ENCODE data around the genes STK32C and UTF1.

- RRBS, result no CpG with 5 or more reads among the region's 9 CpGs
Observed at GRCh38 chr10:132001596-132002532, 20.1 kb upstream of the BNIP3 start.

GRCh38 chr10:132306667-132307040 lies 1.1 kb downstream of the STK32C start:
- RRBS, result 47% methylated on average over 4 of the region's 13 CpGs

- RRBS, result 10% methylated on average over 41 of the region's 133 CpGs
Observed at GRCh38 chr10:132307041-132308024, at the start of gene STK32C. Gene STK32C, minus strand, starts transcription at chr10:132307950.

DNA sequence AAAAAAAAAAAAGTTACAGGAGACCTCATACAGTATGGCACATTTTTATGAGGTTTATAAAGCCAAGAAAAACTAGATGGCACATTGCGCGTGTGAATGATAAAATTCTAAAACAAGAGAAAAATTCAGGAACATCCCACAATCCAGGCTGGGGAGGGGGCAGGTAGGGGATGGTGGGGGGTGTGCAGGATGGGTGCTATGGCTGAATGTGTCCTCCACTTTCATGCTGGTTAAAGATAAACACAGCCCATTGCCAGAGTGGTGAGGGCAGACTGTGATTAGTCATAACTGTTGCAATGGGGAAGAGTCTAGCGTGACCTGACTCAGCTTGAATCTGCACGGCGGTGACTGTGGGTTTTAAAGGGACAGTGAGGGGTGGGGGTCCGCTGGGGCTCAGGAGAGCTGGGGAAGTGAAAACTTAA lies 12.0 kb upstream of the LRRC27 start:
- RRBS, result no CpG with 5 or more reads among the region's 6 CpGs

GRCh38 chr10:132388700-132389934 lies 7.9 kb upstream of the PWWP2B start:
- RRBS, result 84% methylated on average over 13 of the region's 51 CpGs

DNA sequence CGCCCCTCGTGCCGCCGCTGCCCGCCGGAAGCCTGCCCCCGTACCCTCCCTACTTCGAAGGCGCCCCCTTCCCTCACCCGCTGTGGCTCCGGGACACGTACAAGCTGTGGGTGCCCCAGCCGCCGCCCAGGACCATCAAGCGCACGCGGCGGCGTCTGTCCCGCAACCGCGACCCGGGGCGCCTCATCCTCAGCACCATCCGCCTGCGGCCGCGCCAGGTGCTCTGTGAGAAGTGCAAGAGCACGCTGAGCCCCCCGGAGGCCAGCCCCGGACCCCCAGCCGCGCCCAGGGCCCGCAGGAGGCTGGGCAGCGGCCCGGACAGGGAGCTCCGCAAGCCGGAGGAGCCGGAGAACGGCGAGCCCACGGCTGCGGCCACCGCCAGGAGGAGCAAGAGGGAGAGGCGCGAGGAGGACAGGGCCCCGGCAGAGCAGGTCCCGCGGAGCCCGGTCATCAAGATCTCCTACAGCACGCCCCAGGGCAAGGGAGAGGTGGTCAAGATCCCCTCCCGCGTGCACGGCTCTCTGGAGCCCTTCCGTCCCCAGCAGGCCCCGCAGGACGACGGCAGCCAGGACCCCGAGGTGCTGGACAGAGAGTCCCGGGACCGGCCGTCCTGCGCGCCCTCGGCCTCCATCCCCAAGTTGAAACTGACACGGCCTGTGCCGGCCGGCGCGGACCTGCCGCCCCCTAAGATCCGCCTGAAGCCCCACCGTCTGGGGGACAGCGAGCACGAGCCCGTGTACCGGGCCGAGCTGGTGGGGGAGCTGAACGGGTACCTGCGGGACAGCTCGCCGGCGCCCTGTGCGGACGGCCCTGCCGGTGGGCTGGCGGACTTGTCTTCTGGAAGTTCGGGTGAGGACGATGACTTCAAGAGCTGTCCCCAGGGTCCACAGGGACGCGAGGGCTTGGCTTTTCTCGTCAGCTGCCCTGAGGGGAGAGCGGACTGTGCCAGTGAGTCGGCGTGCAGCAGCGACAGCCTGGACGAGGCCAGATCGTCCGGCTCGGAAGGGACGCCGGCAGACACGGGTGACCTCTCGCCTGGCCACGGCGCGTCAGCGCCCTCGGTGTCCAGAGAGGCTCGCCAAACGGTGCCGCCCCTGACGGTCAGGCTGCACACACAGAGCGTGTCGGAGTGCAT lies 8.2 kb downstream of the PWWP2B start:
- RRBS, result 90% methylated on average over 44 of the region's 115 CpGs

DNA sequence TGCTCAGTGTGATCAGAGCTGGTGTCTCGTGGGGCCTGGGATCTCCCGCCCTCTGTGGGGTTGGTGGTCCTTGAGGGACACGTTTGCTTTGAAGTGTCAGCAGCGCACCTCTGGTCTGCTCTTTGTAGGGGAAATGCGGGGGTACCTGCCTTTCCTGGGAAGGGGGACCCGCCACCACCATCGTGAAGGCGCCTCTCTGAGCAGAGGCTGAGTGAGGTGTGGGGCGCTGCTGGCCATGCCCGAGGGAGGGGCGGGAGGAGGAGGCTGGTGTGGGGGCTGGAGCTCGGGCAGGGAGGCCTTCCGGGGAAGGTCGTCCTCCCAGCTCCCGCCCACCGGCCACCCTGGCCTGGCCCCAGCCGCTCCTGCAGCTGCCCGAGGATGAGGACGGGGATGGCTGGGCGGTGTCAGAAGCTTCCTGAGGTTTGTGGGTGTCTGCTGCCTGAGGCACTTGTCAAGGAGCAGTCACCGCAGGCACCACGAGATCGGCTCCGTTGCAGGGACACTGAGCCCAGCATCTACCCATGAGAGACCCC lies 11.3 kb downstream of the PWWP2B start:
- RRBS, result no CpG with 5 or more reads among the region's 24 CpGs

DNA sequence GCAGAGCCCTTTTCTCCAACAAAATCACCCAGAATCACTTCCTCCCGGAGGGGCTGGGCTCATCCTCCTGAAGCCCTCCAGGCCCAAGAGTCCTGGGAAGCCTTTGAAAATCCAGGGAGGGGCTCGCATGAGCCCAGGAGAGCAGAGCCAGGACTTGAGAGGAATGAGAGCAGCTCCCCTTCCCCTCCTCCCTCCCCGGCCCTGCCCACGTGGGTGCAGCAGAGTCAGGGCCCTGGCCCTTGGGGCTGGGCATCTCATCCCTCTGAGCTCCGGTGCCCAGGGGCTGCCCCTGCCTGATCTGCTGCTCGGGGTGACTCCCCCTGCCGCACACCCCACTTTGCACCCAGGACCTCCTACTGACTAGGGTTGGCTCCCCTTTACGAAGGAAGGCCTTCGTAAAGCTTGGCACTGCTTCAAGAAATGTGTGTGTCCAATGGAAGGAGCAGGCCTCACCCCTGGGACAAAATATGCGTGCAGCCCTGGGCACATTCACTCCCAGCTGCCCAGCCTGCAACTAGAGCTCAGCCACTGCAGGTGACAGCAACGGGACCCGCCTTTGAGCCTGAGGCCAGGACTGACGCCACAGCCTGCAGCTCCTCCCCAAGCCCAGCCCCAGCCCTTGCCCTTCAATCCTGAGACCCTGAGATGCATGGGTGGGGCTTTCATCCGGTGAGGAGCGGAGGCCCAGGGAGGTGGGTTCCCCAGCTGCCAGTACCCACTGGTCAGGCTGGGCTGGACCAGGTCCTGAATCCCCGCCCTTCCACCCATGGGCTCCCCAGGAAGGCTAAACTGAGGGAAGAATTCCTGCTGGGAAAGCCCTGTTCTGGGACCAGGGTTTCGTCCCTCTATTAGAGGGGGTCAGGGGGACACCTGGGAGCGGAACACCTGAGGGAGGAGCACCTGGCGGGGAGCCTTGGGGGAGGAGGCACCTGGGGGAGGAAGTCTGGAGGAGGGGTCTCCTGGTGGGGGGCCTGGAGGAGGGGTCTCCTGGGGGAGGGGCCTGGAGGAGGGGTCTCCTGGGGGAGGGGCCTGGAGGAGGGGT lies 21.8 kb downstream of the PWWP2B start:
- RRBS, result 18% methylated on average over 3 of the region's 19 CpGs

DNA sequence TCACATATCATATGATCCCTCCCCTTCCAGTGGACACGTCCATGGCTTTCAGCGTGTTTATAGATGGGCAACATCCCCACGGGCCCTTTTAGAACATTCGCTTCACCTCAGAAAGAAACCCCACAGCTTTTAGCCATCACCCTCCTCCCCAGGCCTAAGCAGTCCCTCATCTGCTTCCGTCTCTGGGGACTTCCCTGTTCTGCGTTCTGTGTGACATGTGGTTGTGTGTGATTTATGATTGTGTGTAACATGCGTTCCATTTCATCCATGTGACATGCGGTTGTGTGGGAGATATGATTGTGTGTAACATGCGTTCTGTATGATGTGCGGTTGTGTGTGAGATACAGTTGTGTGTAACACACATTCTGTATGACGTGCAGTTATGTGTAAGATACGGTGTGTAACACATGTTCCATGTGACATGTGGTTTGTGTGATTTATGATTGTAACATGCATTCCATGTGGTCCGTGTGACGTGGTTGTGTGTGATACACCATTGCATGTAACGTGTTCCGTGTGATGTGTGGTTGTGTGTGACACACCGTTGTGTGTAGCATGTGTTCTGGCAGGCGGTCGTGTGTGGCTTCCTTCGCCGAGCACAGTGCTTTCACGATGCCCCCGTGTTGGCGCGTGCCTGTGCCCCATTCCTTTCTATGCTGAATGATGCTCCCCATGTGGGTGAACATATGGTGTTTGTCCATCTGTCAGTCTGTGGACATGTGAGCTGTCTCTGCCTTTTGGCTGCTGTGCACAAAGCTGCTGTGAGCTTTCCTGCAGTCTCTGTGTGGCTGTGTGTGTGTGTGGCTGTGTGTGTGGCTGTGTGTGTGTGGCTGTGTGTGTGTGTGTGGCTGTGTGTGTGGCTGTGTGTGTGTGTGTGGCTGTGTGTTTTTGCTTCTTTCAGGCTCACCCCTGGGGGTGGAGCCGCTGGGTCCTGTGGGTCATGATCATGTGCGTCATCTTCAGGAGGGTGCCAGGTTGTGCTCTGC lies 26.2 kb downstream of the PWWP2B start:
- RRBS, result no CpG with 5 or more reads among the region's 27 CpGs

DNA sequence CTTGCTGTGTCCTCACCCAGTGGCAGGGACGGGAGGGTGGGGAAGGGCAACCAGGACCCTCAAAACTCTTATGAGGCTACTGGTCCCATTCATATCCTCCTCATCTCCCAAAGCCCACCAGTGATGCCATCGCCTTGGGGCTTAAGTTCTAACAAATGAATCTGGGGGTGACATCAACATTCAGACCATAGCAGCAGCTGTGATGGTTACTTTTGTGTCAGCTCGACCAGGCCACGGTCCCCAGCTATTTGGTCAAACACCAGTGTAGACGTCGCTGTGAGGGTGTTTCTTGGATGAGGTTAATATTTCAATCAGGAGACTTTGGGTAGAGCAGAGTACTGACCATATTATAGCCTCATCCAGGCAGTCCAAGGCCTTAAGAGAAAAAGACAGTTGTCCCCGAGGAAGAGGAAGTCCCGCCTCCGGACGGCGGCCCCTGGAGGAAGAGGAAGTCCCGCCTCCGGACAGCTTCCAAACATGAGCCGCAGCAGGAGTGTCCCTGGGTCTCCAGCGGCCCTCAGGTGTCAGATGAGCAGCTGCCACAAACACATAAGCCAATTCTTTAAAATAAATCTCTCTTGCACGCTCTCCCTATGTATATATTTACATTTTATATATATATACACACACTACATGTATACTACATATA lies 37.3 kb downstream of the PWWP2B start:
- RRBS, result 73% methylated on average over 3 of the region's 16 CpGs

- RRBS, result 71% methylated on average over 1 of the region's 9 CpGs
Observed at GRCh38 chr10:132515663-132516033, 21.9 kb upstream of the INPP5A start.

DNA sequence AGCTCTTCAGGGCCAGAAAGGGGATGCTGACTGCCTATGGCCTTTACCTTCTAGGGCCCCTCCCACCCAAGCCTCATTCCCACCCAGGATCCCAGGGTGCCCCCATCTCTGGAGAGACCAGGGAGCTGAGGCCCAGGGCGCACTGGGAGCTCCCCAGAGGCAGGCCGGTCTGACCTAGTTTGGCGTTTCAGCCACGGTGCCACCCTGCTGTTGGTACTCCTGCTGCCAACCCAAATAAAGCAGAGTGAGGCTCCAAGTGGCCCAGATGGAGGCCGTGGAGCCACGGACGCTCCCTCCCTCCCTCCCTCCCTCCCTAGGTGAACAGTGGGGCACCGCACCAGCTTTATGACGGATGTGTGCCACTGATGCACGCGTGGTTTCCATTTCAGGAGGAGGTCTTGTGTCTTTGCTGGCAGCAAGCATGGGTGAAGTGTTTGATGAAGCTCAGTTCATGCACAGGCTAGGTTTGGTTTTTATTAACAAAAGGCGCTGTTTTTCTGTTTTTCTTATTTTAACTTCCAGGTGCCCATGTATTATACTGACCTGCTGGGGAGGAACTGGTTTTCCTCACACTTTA lies 1.9 kb downstream of the INPP5A start:
- RRBS, result no CpG with 5 or more reads among the region's 12 CpGs

GRCh38 chr10:132571039-132571554 lies 33.5 kb downstream of the INPP5A start:
- RRBS, result no CpG with 5 or more reads among the region's 11 CpGs

GRCh38 chr10:132575183-132576021 lies 37.8 kb downstream of the INPP5A start:
- RRBS, result no CpG with 5 or more reads among the region's 24 CpGs

DNA sequence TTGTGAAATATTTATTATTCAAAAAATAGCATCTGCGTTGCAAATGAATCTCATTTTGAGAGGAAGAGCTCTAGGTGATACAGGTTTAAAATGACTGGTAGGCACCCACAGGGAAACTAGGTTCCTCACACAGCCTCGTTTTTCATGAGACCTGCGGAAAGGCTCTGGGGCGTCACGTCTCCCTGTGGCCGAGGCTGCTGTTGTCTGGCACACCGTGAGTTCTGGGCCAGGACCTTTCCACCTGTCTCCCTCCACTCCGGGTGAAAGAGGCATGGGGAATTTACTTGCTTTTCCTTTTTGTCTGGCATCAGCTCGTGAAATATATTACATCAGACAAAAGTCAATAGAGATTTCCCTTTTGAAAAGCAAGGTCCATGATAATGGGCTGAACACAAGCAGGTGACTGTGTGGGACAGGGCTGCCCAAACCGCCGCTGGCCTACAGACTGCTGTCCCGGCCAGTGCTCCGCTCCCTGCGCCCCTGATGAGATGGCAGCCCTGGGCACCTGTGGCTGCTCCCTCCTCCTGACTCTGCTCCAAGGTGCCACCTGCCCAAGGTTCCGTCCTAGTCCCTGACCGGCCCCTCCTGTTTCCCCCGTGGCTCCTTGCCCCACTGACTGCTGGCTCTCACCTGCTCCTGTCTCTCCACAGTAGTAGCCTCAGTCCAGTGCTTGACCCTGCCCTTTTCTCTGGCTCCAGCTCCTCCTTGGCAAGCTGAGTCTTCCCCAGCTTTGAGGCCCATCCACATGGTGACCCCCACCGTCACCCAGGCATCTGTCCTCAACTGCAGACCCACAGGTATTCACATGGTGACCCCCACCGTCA lies 109.6 kb downstream of the NKX6-2 start:
- RRBS, result no CpG with 5 or more reads among the region's 19 CpGs

GRCh38 chr10:132679267-132679890 lies 106.6 kb downstream of the NKX6-2 start:
- RRBS, result no CpG with 5 or more reads among the region's 12 CpGs

DNA sequence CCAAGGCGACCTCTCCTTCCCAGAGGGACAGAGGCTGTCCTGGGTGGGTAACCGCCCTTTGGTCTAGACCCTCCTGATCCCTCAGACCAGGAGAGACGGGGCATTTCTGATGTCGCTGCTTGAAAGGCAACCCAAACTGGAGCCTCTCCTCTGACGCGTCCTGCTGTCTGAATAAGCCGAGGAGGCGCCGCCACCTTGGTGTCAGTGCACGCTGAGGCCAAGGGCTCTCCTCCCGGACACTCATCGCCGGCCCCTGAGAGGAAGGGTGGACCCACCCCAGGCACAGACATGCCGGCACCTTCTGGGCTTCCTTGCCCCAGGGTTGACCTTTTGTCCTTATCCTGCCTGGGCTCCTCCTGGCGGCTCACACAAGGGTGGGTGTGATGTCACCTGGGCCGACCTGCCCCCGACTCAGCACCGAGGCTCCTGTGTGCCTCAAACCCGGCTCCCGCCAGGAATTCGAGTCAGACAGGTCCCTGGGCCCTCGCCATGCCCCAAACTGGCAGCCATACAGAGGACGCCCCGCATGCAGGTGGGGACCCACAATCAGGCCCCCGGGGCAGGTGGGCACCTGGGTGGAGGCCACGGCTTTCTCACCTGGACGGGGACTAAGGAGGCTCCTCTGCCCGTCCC lies 17.7 kb upstream of the CFAP46 start:
- RRBS, result 14% methylated on average over 1 of the region's 28 CpGs

DNA sequence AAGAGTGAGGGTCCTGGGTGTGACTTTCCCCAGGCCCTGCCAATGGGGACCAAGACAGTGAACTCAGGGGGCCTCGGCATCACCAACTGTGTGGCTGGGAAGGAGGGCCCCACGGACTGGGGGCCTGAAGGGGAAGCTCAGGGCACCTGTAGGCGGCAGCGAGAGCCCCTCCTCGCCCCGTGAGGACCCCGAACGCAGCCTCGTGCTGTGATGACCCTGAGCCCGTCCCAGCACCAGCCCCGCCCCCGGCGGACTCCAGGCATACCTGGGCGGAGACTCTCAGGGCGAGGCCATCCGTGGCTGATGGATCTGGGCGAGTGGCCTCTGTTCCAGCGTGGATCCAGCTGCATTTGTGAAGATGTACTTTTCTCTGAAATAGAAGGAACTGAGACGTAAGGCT lies 50.4 kb upstream of the CFAP46 start:
- RRBS, result no CpG with 5 or more reads among the region's 19 CpGs

DNA sequence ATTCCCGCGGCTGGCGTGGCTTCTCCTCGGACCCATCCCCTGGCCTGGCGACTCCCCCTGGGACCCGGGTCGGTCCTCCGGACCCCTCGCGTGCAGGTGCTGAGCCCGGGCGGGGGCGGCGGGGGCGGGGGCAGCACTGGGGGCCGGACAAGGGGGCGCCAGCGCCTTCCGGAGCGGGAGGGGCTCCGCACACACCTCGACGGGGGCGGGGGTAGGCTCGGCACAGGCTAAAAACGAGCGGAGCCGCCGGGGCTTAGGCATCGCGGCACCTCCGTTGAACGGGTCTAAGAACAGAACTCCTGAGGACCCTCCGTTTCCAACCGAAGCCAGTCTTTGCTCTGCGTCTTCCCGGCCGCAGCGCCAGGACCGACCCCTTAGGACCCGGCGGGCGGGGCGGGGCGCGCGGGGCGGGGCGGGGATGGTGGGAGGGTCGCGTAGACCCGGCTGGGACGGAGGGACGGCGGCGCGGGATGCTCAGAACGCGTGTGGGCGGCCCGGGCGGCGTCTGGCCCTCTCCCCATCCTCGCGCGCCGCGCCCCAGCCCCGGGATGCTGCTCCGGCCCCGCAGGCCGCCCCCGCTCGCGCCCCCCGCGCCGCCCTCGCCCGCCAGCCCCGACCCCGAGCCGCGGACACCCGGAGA lies at the start of gene UTF1:
TSS of gene UTF1 (plus strand) at position 477 of the 640 bp plus-strand sequence.
- RRBS, result 5% methylated on average over 60 of the region's 85 CpGs

- RRBS, result no CpG with 5 or more reads among the region's 25 CpGs
Observed at GRCh38 chr10:133262536-133263502, 13.8 kb downstream of the ADAM8 start.